ENCODE measurements around the genes ATXN7L2 and CSF1.

DNA sequence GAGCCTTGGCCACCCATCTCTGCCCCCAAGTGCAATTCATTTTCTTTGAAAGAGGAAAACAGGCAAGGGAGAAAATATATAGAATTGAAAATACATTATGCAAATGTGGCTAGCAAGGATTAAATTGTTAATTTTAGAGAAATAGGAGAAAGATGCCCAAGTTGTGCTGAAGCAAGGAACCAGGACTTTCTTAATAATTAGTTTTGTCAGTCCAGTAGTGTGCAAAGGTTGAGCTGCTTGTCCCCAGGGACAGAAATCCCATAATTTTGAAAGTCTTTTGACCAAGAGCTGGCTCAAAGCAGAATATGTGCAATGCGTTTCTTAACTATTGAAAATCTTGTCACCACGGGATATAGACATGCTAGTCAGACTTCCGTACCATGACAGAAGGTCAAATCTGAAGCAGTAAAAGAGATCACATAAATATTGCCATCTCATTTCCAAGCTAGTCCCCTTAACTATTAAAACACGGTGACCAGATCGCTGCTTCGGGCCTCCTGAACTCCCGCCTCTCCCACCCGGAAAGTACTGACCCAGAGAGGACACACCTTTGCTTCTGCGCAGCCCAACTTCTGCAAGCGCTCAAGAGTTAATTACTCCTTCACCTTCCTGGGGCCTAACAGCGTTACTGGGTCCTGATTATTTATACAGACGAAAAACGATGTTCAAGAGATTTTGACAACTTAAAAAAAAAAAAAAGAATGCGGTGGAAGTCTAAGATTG lies 898 bp downstream of the SORT1 start:
- PRO-cap = no peak

- PRO-cap = bidirectional peak, plus-strand start at chr1:109426603, minus-strand start at chr1:109426417
Measured at GRCh38 chr1:109426499-109427116, 360 bp upstream of the PSMA5 start.

DNA sequence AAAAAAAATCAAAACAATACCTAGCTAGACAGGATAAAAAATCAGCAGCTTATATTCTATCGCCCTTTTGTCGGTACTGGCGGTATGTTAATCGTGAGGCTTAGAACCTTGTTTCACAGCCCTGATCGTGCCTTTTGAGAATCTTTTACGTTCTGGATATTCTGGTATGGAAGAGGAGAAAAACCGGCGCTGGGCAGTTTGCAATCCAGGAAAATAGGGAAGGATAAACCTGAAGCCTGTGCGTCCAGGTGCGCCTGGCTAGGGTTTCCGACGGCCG lies 308 bp upstream of the SYPL2 start:
- PRO-cap = no peak

GRCh38 chr1:109483565-109484401 lies at the start of gene ATXN7L2:
Gene ATXN7L2, plus strand, starts transcription at chr1:109483905.
- PRO-cap = bidirectional peak, plus-strand start at chr1:109483928, minus-strand start at chr1:109483767; unidirectional peak, minus-strand start at chr1:109484203

DNA sequence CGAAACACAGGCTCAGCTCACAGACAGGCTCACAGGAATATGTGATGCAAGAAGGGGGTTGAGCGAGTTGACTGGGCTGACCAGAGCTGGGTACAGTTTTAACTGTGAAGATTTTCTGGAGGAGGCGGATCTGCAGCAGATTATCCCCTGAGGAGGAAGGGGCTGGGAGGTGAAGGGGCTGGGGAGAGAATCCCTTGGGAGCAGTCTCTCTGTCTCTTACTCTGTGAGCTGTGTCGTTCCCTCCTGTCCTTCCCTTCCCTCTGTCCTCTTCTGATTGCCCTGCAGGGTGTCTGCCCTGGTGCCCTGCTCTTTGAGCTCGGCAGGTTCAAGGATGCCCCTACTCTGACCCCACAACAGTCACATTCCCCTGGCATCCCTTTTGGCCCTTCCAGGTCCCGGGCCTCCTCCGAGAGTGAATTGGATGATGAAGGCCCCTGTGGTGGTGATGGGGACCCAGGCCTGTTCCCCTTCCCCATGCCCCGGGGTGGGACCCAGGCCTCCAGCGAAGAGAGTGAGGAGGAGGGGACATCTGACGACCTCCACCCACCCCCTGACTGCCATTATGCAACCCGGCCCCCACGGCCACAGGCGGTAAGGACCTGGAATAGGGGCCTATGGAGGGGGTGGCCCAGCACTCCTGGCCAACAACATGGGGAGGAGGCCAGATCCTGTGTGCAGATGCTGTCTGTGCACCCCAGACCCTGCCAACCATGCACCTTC lies 4.2 kb upstream of the CYB561D1 start:
- PRO-cap = no peak

DNA sequence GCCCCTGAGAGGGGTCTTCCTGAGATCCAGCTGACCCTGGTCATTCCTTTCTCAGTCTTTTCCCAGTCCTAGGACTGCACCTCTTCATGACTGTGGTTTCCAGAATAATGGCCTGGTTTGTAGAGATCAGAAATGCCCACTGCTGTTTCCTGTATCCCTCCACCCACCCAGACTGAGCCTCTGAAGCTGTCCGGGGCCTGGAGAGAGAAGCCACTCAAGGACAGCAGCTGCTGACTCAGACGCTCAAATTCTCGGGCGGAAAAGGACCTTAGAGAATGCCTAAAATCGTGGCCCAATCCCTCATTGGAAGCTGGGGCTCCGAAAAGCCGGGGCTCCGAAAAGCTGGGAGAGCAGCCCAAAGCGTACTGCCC lies 7.9 kb upstream of the GPR61 start:
- PRO-cap = no peak

DNA sequence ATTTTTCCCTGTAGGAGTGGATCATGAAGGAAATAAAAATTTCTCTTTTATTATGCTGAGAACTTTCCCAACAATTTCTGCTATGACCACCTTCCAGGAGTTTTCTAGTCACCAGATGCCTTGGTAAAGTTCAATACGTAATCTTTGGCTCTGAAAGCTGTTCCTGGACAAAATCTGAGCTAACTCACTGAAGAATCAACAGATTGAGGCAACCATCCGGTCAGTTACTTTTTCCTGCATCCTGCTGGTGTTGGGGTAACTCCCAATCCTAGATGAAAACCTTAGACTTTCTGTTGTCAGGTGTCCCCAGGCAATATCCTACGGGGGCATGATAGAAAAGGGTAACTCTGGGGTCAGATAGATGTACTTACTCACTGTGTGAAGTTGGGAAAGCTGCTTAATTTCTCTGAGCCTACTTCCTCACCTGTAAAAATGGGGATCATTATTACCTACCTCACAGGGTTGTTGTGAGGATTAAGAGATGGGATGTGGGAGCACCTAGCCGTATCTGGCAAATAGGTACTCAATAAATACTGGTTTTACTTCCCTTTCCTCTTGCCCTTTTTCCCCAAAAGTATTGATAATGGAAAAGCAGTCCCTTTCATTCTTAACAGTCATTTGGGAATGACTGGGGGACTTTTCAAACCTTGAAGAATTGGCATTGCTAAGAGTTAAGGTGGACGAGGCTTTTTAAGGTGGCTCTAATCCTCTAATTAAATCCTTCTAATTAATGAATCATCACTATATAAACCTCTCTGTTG lies 1.5 kb upstream of the GNAI3 start:
- PRO-cap = no peak

- PRO-cap = no peak
Measured at GRCh38 chr1:109598644-109599006, 20.8 kb downstream of the GNAT2 start.

GRCh38 chr1:109791977-109792611 lies 28.4 kb upstream of the EPS8L3 start:
- PRO-cap = no peak

GRCh38 chr1:109794271-109794762 lies 30.6 kb upstream of the EPS8L3 start:
- PRO-cap = no peak

DNA sequence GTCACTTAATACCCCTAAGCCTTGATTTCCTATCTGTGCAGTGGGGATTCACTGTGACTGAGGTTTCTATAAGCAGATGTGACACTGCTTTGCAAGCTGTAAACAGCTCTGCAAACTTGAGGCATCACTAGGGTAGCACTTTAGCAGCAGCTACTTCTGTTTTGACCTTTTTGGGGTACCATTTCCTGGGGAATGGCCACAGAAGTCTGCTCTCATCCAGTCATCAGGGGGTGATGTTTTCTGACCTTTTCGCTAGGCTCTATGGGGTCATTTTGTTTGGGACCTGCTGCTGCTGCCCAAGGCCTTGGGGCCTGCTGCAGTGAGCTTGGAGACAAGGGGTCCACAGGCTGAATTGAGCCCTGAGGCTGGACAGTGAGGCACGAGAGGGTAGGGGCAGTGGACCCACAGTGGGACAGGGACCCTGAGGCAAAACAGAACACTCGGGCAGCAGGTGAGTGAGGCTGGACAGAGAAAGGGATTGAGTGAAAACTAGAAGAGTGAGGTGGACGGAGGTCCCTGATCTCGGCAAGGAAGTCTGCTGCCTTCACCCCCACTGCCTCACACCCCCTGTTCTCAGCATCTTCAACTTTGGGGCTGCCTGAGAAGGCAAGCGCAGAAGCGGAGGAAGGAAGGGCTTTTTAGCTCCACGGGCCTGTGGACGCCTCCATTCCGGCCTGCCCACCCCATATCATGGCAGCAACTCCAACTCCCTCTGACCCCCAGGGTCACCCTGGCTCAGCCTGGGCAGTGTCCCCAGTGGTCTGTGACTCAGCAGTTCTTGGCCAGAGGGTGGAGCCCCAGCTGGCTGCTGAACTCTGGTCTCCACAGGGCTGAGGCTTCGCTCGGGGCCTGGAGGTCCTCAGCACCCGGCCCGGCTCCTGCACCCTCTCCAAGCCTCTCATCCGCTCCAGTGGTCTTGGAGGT lies 59.8 kb upstream of the EPS8L3 start:
- PRO-cap = no peak

DNA sequence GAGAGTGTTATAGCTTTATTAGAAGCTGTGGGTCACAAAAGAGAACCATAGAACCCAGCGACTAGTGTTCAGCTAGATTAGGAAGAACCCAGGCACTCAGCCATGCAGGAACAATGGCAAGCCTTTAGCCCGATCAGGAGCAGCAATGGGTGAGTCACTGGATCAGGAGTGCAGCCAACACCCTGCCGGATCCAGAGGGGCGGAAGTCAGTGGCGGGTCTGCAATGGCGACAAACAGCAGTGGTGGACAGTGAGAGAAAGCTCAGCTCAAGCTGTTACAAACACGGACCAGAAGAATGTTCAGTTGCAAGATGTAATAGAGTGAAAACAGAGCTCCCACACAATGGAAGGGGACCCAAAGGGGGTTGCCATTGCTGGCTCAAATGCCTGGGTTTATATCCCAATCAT lies 58.3 kb upstream of the CSF1 start:
- PRO-cap = no peak

DNA sequence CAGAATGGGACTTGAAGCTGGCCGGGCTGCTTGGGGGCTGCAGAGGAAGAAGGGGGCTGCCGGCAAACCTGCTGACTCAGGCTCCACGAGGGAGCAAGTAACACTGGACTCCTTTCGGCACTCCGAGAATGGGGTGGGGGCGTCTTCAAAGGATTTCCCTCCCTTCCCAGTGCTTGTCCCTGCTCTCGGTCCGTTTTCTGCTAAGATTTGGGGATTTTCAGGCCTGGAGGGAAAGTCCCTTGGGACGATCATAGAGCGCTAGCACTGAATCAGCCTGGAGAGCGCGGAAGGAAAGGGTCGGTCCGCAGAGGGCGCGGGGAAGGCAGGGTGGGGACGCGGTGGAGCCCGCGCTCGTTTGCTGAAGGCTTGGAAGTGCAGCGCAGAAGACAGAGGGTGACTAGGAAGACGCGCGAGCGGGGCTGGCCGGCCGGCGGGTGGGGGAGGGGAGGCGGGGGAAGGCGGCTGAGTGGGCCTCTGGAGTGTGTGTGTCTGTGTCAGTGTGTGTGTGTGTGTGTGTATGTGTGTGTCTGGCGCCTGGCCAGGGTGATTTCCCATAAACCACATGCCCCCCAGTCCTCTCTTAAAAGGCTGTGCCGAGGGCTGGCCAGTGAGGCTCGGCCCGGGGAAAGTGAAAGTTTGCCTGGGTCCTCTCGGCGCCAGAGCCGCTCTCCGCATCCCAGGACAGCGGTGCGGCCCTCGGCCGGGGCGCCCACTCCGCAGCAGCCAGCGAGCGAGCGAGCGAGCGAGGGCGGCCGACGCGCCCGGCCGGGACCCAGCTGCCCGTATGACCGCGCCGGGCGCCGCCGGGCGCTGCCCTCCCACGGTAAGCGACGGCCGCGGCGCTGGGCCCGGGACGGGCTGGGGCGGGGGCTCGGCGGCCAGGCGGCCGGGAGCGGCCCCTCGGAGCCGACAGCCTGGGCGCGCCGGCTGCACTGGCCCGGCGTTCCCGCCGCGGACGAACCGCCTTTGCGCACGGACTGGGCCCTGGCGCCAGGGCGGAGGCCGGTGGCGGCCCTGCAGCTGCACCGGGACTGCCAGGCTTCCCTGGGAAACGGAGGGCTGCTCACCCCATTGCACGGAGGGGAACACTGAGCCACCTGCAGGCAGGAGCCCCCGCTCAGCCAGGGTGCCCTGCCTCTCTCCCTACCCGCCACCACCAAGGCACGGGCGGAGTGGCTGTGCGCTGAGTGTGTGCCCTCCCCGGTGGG lies at the start of gene CSF1:
TSS of gene CSF1 (plus strand) at position 610 of the 1,208 bp plus-strand sequence.
- PRO-cap = bidirectional peak, plus-strand start at position 278 of the sequence, minus-strand start at position 199 of the sequence; bidirectional peak, plus-strand start at position 382 of the sequence, minus-strand start at position 388 of the sequence; bidirectional peak, plus-strand start at position 610 of the sequence, minus-strand start at position 491 of the sequence; unidirectional peak, minus-strand start at position 1,090 of the sequence

- PRO-cap = no peak
Measured at GRCh38 chr1:109978061-109978315, 6.6 kb upstream of the AHCYL1 start.

DNA sequence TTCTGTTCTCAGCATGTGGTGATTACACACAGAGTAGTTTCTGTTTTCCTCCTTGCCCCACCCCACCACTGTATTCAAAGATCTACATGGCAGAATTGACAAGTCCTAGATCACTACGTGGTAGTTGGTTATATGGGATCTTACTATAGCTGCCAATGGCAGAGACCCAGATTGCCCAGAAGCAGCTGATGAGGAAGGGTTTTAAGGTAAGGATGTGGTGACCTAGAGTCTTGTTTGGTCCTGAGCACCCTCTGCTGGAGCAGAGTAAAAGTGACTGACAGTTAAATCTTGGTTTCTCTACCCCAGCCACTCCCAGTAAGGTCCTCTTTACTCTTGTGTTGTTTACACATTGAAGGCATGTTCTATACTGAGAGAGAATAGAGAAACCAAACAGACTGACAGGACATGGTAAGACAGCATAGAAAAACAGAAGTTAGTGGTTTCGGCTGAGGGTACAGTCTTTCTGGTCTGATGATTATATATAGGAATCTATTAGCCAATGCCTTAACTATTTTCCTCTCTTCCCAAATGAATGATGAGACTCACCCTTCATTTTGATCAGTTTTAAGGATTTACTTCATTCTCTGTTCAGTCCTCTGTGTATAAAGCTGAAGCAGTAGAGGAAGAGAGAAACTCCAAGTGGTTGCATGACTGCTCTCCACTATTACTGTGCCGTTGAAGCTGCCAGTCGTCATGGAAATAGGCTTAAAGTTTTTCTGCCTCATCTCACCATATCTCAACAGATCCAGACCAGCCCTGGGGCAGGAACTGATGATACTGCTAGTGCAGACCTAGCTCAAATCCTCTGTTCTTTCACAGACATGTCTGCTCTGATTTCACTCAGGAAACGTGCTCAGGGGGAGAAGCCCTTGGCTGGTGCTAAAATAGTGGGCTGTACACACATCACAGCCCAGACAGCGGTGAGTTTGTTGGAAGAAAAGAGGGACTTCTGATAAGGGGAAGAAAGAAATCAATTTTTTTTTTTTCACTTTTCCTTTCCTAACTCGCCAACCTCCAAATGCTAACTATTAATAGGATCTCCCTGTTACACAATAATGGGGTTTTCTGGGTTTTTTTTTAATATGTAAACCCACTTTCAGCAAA lies 22.5 kb upstream of the STRIP1 start:
- PRO-cap = bidirectional peak, plus-strand start at position 389 of the sequence, minus-strand start at position 256 of the sequence; unidirectional peak, minus-strand start at position 671 of the sequence

DNA sequence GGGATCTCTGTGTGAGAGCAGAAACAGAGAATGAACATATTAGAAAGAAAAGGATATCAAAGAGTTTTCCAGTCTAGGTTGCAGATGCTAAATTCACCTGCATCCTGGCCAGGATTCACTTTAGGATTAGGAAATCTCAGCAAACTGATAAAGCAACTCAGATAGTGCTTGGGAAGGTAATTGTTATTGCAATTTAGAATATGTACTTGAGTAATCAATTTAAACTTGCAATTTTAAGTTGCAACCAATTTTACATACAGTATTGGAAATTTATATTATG lies 6.6 kb upstream of the STRIP1 start:
- PRO-cap = no peak

DNA sequence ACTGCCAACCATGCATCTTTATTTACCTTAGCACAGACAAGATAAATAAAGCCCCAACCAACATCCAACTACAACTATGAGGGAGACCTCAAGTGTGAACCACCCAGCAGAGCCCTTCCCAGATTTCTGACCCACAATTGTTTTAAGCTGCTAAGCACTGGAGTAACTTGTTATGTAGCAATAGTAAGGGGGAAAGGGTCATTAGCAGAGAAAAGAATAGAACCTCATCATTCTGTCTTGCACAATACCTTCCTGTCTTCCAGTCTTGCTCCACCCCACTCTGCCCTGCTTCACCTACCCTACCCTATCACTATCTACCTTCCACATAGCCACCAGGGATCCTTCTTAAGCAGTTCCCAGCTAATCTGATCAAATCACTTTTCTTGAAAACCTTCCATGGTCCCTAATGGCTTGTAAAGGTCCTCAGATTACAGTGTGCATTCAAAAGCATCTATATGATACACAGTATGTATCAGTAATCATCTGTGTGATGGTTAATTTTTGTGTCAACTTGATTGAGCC lies 19.7 kb upstream of the RBM15 start:
- PRO-cap = no peak

DNA sequence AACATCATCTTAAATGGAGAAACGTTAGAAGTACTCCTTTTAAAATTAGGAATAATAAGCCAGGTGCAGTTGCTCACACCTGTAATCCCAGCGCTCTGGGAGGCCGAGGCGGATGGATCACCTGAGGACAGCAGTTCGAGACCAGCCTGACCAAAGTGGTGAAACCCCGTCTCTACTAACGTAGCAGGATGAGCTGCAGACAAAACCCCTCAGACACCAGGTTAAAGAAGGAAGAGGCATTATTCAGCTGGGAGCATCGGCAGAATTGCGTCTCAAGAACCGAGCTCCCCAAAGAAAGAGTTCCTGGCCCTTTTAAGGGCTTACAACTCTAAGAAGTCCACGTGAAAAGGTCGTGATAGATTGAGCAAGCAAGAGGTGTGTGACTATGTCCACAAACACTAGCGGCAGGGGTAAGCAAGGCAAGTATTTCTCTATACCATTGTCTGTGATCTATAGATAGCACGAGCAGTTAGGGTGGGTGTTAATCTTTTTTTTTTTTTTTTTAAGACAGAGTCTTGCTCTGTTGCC lies 9.0 kb upstream of the RBM15 start:
- PRO-cap = no peak

DNA sequence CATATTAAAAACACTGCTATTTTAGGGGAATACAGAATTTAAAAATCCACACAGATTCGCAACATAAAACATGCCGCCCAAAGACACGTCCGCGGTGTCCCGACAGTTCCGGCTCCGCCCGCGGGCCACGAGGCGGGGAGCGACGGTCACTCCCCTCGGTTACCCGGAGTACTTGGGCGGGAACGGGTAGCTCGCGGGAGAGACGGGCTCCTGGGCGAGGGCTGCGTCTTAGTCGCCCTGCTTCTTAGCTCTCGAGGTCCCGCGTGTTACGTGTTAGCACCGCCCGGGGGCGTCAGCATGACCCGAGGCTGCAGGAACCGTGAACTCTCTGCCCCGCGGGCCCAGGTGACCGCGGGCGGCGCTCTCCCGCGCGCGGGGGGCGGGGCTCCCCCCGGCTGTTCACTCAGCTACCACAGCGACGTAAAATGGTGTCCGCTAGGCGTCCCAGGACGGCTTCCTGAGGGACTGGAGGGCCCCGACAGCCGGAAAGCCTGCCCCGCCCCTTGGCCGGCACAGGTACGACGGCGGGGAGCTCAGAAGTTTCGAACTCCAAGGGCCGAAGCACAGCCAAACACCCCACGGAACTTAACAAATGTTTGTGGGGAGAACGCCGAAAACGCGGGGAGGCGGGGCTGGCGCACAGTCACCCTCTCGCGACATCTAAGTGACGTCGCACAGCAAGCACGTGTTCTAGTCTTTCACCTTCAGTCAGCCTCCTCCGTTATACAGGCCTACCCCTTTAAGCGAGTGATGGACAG lies 860 bp upstream of the RBM15 start:
- PRO-cap = bidirectional peak, plus-strand start at position 179 of the sequence, minus-strand start at position 116 of the sequence; bidirectional peak, plus-strand start at position 415 of the sequence, minus-strand start at position 246 of the sequence; bidirectional peak, plus-strand start outside the sequence, minus-strand start at position 662 of the sequence

GRCh38 chr1:110341855-110342831 lies 3.0 kb downstream of the RBM15 start:
- PRO-cap = no peak

All from bronchial lymph node (tissue), 1 donor.